PC-3 (cell line): ENCODE measurements around a stretch of chr14.

DNA sequence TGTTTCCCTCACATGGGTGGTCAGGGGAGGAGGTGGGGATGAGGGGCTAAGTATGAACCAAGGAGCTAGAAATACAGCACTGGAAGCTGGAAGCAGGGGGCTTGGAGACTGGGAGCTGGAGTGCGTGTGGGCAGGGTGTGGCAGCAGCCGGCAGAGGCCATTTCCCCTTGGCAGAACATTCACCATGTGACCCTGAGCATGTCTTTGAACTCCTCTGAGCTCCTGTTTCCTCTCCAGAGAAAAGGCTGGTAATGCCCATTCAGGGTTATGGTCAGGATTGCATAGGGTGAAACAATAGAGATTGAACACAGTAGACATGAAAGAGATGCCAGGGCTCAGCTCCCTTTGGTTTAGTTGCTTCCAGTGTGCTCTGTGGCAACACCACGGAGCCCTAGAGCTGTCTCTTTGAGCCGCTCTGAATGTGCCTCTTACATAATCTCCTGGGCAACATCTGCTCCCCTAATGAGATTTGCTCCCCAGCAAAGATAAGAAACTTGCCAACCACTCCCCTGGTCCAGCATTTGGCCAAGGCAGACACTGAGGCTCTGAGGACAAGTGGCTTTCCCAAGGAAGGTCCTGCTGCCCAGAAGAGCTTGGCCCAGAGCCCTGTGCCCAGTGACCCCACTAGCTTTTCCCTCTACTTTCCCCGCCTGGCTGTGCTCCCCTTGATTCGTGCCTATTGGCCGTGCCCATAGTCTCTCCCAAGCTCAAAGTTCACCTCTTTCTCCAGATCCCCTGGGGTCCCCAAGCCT lies 14.3 kb downstream of the IFI27L2 start:
- RAMPAGE, long total RNA: no peak

GRCh38 chr14:94180541-94181120 lies 6.5 kb downstream of the PPP4R4 start:
- RAMPAGE, long total RNA: no peak

DNA sequence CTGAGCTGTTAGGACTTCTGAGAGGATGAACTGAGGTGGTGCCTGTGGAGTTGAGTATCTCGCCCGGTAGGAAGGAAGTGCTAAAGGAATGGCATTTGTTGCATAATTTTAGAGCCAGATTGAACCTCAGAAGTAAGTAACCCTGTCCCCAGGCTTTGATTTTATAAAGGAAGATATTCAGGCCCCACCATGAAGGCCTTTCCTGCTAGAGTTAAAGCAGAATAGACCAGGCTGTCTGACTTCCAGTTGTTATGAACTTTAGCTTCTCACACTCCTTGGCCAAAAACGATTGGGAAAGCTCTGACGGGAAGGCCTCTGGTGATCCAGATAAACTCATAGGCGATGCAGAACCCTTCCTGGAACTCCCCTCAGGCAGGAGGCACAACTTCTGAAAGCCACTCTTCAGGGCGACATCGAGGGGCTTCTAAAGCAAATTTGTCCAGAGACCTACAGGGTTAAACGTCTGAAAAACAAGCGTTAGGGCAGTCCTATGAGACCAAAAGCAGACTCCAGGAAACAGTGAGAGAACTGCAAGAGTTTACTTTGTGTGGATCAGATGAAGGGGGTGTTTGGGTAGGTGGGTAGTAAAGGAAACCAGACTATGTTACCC lies 2.6 kb upstream of the SERPINA10 start:
- RAMPAGE, long total RNA: no peak

DNA sequence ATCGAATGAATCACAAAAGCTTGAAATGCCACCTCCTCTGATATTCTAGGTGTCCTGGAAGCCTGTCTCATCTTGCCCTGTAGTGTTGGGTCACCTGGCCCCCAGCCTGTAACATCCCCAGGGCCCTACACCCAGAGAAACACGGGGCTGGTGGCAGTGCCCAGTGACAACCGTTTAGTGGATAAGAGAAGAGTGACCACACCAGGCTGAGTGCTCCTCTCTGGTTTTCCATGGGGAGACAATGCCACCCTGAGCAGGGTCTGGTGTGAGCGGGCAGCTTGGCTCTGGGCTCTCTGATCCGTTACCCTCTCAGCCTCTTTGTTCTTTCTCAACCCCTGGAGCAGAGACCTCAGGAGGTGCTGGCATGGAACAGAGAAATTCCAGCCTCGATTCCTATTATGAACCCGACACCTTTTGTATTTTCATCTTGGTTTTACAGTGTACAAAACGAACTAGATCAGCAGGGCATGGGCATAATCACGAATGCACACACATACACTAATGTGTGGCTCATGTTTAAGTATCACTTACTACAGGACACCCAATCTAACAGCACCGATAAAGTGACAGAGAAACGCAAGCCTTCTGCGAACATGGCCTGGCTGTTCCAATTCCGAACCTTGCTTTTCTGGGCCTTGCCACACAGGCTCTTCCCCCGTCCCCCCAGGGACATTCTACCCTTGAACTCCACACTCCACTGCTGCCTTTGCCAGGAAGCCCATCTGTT lies 8.4 kb downstream of the SERPINA1 start:
- RAMPAGE, long total RNA: no peak

DNA sequence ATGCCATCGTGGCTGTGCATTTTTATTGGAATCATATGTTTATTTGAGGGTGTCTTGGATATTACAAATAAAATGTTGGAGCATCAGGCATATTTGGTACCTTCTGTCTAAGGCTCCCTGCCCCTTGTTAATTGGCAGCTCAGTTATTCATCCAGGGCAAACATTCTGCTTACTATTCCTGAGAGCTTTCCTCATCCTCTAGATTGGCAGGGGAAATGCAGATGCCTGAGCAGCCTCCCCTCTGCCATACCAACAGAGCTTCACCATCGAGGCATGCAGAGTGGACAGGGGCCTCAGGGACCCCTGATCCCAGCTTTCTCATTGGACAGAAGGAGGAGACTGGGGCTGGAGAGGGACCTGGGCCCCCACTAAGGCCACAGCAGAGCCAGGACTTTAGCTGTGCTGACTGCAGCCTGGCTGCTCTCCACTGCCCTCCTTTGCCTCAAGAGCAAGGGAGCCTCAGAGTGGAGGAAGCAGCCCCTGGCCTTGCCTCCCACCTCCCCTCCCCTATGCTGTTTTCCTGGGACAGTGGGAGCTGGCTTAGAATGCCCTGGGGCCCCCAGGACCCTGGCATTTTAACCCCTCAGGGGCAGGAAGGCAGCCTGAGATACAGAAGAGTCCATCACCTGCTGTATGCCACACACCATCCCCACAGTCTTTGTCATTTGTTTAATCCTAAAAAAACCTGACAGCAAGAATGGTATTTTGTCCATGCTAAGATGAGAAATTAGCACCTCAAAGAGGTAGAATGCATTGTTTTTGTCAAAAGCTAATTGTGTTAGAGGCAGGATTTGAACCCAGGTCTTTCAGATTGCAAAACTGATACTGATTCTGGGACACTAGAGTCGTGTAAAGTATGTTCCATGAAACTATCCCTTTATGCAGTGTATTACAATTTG lies 6.8 kb downstream of the SERPINA1 start:
- RAMPAGE, long total RNA: no peak

DNA sequence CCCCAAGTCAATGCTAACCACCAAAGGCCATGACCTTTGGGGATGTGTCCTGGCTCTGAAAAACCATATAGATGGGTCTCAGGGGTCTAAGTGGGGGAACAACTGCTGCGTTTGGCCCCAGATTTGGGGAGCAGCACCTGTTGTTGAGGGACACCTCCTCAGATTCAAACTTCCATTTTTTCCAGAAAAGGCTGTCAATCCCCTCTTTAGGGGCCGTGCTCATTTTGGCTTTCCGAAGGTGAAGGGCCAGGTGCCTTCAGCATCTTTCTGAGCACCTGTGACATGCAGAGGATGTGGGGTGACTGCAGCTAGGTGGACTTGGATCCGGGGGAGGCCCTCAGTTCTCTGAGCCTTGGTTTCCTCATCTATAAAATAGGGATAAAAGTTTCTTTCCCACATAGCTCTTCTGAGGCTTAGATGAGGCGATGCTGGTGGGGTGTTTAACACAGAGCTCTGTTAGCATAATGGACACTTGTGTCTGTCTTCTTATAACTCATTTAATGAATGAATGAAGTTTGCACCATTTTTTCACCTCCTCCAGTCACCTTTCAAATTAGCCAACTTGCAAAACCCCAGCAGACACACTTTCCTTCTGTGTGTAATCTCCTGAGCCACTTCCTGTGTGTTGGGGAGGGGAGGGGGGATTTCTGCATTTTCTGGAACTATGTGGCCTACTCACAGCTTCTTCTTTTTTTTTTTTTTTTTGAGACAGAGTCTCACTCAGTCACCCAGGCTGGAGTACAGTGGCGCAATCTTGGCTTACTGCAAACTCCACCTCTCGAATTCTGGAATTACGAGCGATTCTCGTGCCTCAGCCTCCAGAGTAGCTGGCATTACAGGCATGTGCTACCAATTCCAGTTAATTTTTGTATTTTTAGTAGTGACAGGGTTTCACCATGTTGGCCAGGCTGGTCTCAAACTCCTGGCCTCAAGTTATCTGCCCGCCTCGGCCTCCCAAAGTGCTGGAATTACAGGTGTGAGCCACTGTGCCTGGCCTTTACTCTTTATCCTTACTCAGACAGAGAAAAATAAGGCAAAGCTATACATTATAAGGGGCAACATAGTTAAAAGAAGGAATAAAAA lies 4.0 kb upstream of the SERPINA1 start:
- RAMPAGE, long total RNA: no peak

- RAMPAGE, long total RNA: no peak
Measured at GRCh38 chr14:94480856-94481117, 4.8 kb upstream of the SERPINA9 start.

- RAMPAGE, long total RNA: no peak
Measured at GRCh38 chr14:94482646-94483571, 6.9 kb upstream of the SERPINA9 start.

DNA sequence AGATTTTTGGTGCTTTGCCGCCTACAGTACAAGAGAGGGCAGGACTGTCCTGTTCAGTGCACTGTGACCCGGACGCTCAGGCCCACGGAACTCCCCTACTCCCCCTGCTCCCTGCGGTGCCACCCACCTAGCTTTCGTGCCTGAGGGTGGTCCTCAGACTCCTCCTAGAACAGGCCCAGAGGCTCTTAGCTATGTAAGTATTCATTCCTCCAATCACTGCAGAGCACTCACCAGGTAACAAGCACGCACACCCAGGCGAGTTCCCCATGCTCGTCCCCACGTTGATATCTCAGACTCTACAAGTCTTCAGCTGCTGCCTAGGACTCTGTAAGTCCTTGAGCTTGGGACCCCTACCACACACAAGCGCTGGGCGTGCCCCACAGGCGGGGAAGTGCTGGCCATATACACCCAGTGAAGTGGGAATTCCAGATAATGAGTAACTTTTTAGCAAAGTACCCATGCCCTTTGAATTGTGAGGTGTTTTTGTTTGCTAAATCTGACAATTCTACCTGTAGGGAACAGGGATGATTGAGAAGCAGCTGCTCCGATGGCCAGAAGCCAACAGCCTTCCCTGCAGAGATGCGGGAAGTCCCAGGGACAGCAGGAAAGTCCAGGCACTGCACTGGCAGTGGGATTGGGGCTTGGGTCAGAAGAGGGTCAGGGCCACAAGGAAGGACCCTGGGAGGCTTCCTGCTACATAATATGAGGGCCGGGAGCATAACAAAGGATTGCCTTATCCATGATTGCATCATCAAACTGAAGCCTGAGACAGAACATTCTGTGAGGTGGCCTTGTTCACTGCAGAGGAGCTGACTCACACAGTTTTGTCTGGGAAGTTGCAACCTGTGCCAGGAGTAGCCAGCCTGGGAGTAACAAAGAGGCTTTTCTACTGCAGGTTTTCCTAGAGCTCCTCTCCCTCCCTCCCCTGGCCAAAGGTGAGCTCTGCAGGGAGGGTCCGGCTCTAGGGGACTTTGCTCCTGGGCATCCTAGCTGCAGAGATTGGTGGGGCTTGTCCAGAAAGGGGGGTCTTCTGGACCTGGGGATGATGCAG lies 13.3 kb upstream of the SERPINA3 start:
- RAMPAGE, long total RNA: no peak

- RAMPAGE, long total RNA: no peak
Measured at GRCh38 chr14:94946157-94946655, 176.3 kb upstream of the GSC start.

GRCh38 chr14:95046765-95047301 lies 110.5 kb downstream of the DICER1 start:
- RAMPAGE, long total RNA: no peak

DNA sequence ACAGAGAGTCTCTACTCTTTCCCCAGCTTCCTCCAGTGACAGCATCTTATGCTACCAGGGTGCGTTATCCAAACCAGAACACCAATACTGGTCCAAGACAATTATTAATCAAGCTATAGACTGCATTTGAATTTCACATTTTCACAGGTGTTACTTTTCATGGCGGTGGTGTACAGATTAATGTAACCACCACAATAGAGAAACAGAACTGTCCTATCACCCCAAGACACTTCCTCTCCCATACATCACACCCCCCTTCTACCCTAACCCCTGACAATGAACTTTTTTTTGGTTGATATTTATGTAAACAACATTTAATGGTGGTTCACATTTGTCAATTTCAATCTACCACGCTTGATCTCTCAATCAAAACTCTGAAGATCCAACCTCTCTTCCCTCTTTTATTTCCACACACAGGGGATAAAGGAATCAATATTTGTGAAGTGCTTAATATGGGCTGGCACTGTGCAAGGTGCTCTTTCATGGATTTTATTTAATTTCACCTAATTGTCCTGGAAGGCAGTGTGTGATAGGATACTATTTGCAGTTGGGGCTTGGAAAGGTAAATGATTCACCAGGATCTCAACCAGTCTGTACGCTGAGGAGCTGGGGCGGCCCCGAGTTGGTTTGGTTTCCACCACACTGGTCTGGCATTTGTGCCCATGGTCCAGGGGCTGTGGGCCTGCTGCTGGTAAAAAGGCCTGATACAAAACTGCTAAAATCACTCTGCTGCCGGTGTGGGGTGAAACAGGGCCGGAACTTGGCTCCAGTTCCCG lies 54.6 kb upstream of the DICER1 start:
- RAMPAGE, long total RNA: no peak

DNA sequence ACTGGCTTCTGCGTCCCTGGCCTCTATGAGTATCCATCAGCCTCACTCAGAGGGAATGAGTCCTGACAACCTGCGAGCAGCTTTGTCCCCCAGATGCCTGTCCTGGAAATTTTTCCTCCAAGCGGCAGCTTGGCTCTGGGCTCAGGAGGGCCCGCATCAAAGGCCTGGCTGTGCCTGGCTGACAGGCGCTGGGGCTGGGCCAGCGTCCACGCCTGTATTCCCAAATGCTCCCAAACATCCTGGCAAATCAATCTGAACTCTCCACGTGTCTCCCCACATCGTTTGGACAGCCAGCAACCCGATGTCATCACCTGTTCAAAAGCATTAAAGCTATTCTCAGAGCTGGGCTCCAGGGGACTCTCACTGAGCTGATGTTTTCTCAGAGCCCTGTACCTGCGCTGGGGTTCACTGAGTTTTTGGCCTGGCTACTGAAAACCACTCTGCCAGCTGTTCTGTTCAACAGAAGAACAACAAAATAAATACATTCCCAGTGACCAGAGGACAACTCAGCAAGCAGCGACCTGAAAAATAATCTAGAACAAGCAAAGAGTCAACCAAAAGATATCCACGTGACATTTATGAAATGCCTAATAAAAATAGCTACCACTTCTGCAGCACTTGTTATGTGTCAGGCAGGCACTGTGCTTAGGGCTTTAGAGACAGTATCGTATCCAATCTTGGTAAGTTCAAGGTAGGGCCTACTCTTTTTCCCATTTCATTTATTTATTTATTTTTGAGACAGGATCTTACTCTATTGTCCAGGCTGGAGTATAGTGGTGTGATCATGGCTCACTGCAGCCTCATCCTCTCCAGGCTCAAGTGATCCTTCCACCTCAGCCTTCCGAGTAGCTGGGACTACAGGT lies 57.6 kb downstream of the CLMN start:
- RAMPAGE, long total RNA: no peak

DNA sequence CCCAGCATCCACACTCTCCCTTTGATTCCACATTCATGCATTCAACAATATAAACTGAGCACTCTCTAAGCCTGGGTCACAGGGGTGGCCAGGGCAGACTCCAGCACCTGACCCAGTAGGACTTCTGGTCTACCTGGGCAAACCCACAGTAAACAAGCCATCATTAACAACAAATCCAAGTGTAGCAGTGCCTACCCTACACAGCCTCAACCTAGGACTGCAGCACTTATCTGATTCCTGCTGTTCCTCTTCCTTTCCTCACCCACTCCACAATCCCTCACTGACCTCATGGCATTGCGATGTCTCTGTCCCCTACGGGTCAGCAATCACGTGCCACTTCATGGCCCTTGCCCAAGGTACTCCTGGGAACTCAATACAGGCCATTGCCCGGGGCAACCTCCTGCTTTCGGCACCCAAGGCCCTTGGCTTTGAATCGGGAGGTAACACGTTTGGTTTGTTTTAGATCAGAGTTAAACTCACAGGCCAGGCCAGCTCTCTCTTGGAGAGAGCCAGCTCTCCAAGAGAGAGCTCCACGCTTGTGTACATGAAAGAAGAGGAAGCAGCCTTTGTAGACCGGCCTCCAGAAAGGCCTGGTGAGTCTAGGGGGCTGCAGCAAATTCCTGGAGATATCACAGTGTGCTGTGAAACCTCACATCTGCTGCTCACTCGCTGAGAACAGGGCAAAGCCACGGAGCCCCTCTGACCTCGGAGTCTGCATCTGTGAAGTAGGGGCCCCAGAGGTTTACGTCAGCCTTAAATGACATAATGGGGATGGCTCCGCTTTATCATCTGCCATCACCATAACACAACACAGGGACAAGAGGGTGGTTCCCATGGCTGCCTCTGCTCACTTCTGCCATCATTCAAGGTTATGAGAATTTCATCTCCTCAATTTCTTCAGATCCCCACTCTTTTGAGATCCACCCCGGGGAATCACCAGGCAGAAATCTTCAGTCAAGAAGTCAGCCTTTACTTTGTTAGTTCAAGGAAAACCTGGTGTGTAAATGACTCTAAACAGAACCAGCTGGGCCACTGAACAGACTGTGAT lies 12.2 kb downstream of the CLMN start:
- RAMPAGE, long total RNA: no peak

DNA sequence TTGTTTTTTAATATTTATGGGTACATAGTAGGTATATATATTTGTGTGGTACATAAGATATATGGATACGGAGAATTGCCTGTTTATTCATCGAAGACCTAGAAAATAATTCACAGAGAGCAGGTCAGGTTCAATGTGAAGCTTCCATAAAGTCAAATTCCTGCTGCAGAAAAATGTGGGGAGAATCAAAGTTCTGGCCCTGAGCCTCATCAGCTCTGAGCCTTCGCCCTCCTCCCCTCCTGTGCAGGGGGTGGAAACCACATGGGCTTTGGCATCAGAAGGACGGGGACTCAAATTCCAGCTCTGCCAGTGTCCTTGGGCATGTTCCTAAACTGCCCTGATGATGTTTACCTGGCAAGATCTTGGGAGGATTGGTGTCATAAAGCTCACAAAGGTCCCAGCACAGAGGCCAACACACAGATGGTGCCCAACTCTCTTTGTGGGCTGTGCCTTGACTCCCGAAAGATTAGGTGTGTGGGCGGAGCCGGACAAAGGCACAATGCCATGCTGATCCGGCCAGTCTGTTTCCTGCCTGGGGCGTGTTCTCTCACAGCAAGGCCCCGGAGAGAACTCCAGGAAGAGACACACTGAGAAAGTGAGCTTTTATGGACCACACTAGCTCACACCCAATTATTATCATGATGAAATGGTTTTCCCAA lies 20.5 kb upstream of the CLMN start:
- RAMPAGE, long total RNA: no peak

DNA sequence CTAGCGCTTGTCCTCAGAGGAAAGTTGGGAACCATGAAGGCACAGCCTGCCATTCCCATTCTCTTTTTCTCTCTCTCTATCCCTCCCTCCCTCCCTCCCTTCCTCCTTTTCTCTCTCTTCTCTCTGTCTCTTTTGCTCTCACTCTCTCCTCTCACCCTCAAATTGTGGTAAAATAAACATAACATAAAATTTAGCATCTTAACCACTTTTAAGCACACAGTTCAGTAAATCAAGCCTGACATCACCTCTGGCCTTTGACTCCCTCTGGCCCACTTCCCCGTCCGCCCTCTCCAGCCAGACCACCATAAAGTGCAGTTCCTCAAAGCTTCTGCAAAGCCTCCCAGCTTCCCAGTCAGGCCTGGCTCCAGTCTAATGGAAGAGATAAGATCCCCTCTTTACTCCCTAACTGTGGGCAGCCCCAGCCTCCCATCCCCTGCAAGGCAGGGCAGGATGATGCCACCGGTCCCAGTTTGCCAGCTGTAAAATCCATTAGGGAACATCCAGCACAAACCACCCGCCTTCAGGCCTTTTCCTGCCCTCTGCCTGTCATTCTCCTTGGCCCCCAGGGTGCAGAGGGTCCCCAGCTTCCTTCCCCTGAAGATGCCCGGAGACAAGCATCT lies 93.5 kb upstream of the CLMN start:
- RAMPAGE, long total RNA: no peak

DNA sequence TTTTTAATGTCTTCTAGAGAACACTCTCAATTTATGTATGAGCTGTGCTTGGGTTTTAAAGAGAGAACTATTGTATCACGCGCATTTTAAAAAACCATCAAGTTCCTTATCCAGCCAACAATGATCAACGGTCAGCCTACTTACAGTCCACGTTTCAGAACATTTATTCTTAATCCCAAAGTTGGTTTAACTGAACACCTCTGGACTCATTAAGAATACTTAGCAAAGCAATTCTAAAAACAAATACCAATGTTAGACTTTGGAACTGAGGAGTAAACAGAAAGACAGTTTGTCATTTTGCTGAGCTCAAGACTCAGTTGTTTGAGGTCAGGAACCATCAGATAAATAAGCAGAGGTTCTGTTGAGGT lies 72.5 kb downstream of the SYNE3 start:
- RAMPAGE, long total RNA: no peak

- RAMPAGE, long total RNA: no peak
Measured at GRCh38 chr14:95486939-95487301, 29.5 kb downstream of the SYNE3 start.

DNA sequence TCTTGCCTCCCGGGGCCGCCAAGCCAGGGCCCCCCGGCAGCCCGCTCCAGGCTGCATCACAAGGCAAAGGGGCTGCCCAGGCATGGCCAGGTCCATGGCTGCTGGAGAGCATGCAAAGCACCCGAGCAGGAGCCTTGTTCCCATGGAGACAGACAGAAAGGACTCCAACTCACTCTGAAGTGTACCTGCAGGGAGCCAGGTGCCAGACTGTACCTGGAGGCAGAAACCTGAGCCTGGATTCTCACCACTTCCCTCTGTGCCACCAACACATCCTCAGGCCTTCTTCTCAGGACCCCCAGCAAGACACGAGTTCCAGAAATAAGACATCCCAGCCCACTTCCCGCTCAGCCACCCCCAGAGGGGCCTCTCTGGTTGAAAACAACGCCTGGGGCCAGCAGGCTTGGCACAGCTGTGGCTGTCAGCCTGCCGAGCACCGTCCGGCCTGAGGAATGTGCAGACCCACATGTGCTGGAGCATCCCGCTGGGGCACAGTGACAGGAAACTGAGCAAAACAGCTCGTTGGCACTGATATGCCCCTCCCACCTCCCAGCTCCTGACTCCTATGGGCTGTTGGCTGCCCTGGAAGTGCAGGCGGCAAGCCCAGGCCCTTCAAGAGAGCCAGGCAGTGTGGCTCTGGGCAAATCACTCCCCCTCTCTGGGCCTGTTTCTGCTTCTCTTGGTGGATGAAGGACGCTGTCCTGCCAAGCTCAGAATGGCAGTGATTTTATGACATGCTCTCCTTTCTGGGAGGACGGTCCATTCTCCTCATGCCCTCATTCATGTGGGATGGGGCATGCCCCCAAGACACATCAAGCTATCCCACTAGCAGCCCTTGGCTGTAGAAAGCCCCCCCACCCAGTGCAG lies 1.4 kb downstream of the SYNE3 start:
- RAMPAGE, long total RNA: no peak

GRCh38 chr14:95517966-95518280 lies 1.5 kb upstream of the SYNE3 start:
- RAMPAGE, long total RNA: no peak